HEK293 (cell line): ENCODE results near the genes MRPL38 and RNF157.

DNA sequence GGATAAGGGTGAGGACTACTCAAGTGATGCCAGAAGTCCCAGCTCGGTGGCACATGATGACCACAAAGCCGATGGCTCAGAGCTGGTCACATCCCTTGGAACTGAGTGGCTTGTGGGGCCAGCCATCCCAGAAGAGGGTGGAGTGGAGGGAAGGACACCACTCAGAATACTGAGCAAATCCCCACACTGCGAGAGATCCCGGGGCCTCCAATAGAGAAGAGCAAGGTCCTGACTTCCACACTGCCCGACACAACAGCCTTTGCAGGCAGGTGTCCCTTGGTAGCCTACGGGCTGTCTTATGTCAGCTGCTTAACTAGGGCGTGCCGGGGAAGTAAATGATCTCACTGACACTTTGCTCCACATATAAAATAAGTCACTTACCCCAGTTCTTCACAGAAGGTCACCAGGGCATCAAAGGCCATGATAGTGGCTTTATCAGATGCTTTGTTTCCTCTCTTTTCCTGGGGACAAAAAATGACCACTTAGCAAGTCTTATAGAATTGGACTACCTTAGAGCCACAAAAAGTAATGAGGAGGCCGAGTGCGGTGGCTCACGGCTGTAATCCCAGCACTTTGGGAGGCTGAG is 4.8 kb downstream of the SMIM6 start:
- PRO-cap: no peak
- RRBS, 2 experiments: no CpG with 5 or more reads among the region's 11 CpGs

DNA sequence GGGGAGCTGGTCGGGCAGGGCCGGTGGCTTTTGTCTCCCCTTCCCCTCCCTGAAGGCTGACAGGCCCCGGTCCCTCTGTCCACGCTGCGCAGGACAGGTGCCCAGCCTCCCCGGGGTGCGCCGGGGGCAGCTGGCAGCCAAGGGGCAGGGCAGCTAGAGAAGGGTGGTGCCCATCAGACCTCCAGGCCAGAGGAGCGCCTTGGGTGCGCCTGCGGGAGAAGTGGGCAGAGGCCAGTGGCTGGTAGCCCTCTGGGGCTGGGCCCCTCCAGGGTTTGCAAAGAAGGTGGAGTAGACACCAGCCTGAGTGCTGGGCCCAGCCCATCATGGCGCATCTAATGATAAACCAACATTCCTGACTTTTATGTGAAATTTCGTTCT is 375 bp downstream of the ITGB4 start:
- PRO-cap: no peak
- RRBS, 2 experiments: 55 to 85% methylated on average over 6 of the region's 13 CpGs

DNA sequence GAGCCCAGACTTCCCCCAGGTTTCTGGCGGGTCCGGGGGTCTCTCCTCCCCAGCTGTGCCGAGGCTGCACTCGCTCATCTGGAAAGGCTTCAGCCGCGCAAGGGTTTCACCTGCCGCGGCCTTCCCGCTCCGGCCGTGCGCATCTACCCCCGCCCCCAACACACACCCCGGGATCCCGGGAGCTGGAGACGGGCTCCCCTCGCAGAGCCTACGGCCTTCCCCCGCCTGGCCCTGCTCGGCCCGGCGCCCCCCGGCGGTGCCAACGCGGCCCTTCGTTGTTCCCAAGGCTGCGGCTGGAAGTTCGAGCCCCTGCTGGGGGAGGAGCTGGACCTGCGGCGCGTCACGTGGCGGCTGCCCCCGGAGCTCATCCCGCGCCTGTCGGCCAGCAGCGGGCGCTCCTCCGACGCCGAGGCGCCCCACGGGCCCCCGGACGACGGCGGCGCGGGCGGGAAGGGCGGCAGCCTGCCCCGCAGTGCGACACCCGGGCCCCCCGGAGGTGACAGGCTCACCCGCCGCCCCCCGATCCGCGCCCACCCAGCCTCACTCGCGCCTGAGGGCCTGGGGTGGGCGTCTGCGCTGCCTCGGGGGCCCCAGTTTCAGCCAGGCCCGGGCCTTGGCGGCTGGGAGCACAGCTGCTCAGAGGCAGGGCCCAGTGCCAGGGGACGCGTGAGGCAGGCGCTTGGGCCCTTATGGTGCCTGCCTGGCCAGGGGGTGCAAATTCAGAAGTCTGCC is 11.3 kb downstream of the GALK1 start:
- PRO-cap: unidirectional peak, plus-strand start at position 69 of the sequence; bidirectional peak, plus-strand start at position 429 of the sequence, minus-strand start at position 277 of the sequence
- RRBS, 2 experiments: 91 to 95% methylated on average over 34 of the region's 72 CpGs

DNA sequence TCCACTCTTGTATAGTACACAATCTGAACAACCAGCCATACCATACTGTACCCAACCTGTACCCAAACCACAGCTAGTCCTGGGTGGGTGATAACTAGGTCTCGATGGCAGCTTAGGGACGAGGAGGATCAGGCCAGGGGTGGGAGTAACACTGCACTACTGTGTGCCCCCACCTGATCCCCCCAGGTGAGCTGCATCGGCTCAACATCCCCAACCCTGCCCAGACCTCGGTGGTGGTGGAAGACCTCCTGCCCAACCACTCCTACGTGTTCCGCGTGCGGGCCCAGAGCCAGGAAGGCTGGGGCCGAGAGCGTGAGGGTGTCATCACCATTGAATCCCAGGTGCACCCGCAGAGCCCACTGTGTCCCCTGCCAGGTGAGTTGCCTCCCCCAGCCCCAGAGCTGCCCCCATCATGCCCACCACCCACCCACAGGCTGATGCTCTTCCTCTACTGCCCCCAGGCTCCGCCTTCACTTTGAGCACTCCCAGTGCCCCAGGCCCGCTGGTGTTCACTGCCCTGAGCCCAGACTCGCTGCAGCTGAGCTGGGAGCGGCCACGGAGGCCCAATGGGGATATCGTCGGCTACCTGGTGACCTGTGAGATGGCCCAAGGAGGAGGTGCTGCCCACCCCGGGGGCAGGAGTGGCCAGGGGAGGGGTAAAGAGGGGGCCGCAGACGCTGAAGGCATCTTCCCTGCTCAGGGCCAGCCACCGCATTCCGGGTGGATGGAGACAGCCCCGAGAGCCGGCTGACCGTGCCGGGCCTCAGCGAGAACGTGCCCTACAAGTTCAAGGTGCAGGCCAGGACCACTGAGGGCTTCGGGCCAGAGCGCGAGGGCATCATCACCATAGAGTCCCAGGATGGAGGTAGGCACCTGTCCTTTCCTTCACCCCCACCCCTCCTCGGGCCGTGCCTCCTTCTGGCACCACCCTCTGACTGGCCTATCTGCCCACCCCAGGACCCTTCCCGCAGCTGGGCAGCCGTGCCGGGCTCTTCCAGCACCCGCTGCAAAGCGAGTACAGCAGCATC is 8.4 kb downstream of the GALK1 start:
- PRO-cap: no peak
- RRBS, 2 experiments: 76 to 91% methylated on average over 3 of the region's 39 CpGs

DNA sequence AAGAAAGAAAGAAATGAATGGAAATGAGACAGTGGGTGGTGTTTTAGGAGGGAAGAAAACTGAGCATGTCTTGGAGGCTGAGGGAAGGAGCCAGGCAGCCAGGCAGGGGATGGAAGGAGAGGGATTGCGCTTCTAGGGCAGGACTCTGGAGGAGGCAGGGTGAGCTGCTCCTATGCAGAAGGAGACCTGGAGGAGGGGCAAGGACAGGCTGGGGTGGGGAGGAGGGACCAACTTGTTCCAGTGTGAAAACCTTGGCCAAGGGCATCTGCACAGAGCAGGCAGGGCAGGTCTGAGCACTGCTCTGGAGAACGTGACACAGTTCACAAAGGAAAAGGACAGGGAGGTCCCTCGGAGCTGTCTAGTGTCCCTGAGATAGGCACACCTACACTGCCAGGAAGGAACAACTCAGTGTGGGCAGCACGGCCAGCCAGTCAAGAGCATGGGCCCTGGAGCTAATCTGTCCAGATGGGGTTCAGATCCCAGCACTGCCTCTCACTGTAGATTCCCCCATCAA is 5.5 kb downstream of the GALK1 start:
- PRO-cap: no peak
- RRBS, 2 experiments: no CpG with 5 or more reads among the region's 4 CpGs

DNA sequence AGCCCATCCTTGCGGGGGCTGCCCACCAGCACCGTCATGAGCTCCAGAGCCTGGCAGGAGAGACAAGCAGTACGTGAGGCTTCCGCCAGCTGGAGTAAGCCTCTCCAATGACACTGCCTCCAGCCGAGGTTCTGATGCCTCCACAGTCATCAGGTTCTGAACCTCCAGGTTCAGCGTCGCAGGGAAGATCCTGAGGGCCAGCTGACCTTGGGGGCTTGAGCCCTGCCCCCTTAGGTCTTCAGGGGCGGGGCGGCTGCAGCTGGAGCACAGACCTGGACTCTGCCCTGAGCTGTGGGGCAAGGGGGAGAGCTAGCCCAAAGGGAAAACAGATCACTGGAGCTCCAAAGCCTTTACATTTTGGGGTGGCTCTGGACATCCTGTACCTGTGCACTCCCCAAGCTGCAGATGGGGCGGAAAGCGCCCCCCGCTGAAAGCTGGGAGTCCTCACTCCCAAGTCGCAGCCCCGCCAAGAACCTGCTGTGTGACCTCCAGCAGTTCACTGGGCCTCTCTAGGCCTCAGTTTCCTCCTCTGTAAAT is 887 bp downstream of the GALK1 start:
- PRO-cap: no peak
- RRBS, 2 experiments: no CpG with 5 or more reads among the region's 14 CpGs

GRCh38 chr17:75776750-75777261 is 2.8 kb downstream of the H3-3B start:
- PRO-cap: no peak
- RRBS, 2 experiments: no CpG with 5 or more reads among the region's 11 CpGs

DNA sequence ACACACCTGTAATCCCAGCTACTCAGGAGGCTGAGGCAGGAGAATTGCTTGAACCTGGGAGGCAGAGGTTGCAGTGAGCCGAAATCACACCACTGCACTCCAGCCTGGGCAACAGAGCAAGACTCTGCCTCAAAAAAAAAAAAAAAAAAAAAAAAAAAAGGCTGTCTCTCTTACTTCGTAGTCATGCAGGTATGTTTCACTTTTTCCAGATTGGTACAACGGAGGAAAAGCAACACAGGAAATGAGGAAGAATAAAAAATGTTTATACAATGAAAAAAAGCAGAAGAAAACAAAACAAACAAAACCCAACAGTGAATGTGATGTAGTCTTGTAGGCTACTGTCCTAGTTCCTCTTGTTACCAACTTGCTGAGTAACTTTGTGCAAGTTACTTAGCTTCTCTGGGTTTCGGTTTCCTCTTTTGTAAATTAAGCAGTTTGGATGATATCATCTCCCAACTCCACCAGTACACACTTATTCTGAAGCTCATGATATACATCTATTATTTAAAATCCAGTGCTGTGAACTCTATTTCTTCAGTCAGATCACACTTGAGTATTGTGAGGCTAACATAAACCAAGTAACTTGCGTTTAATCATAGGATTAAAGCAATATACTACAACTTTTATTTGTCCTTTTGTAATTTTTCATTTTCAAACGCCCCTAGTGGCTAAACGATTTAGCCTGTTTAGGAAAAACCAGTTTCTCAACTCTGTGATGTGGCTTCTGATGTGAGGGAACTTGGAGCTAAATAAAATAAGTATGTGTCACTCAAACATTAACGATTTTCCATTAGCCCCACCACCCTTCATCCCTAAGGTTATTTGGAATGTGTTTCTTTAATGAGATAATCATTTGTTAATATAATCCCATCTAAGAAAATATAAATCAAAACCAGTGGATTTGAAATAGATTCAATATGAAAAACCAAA is 1.5 kb upstream of the UNK start:
- PRO-cap: no peak
- RRBS, 2 experiments: no CpG with 5 or more reads among the region's 8 CpGs

DNA sequence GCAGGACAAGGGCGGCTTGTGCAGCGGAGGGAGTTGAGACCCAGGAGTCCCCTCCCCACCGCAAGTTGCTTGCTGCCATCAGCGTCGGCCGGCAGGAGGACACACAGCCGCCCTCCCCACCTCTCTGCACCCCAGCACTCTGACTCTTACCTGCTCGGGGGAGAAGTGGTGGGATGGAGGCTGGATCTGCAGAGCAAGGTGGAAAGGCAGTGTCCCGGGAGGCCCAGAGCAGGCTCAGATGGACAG is 947 bp downstream of the UNC13D start:
- PRO-cap: no peak
- RRBS, 2 experiments: 93 to 94% methylated on average over 1 of the region's 9 CpGs

DNA sequence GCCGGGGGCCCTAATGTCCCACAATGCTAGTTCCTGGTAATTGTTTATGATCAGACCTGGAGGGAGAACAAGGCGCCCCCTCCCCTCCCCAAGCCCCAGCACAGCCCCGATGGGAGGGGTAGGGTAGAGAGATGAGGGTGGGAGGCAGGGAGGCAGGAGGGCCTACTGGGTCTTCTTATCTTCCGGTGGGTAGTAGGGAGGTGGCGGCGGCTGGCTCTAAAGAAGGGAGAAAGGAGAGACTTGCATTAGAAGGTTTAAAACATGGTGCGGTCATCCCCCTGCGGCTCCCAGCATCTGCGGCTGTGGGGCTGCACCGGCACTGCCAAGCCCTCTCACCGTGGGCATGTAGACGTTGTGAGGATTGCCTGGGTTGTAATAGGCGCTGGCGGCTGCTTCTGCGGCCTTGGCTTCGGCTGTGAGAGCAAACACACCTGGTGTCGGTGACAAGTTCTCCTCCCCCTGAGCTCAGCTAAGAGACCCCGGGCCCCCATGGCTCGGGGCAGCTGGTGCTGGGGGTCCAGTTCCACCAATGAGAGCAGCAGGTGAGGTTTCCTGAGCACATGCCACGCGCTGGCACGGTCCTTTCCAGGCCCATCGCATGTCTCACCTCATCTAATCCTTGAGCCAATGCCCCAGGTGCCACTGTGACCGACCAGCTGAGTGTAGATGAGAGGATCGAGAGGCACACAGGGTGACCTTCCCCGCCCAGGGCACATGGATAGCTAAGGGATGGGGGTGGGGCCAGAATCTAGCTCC is 2.5 kb upstream of the UNC13D start:
- PRO-cap: no peak
- RRBS, 2 experiments: 80% methylated on average over 1 of the region's 26 CpGs

- PRO-cap: bidirectional peak, plus-strand start at chr17:75904475, minus-strand start at chr17:75904266; bidirectional peak, plus-strand start at chr17:75904687, minus-strand start at chr17:75904675; bidirectional peak, plus-strand start at chr17:75905035, minus-strand start at chr17:75904897; bidirectional peak, plus-strand start at chr17:75905227, minus-strand start at chr17:75905093
- RRBS, 2 experiments: 1 to 2% methylated on average over 49 of the region's 107 CpGs
Measured at GRCh38 chr17:75904312-75905531, at the start of gene MRPL38. Gene MRPL38, minus strand, starts transcription at chr17:75904884.

GRCh38 chr17:75922988-75923606 is 17.7 kb downstream of the FBF1 start:
- PRO-cap: no peak
- RRBS, 2 experiments: no CpG with 5 or more reads among the region's 12 CpGs

DNA sequence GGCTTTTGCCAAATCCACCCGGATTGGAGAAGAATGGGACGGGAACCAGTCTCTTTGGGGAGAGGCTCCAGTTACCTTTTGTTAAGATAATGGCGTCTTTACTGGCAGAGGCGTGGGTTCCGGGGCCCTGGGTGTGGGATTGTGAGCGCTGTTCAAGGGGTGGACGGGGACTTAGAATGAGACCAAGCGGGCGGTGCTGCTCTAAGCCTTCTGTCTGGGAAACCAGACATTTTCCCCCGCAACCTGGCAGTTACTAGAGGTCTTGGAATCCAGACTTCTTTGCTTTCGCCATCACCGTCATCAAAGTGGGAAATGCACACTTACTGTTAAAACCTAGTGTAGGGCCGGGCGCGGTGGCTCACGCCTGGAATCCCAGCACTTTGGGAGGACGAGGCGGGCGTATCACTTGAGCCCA is 680 bp downstream of the TEN1 start:
- PRO-cap: bidirectional peak, plus-strand start at position 81 of the sequence, minus-strand start at position 178 of the sequence; bidirectional peak, plus-strand start at position 329 of the sequence, minus-strand start at position 314 of the sequence
- RRBS, 2 experiments: 0 to 1% methylated on average over 5 of the region's 19 CpGs

- PRO-cap: no peak
- RRBS, 2 experiments: 23 to 77% methylated on average over 4 to 6 of the region's 18 CpGs
Measured at GRCh38 chr17:76141748-76142398, 828 bp upstream of the FOXJ1 start.

DNA sequence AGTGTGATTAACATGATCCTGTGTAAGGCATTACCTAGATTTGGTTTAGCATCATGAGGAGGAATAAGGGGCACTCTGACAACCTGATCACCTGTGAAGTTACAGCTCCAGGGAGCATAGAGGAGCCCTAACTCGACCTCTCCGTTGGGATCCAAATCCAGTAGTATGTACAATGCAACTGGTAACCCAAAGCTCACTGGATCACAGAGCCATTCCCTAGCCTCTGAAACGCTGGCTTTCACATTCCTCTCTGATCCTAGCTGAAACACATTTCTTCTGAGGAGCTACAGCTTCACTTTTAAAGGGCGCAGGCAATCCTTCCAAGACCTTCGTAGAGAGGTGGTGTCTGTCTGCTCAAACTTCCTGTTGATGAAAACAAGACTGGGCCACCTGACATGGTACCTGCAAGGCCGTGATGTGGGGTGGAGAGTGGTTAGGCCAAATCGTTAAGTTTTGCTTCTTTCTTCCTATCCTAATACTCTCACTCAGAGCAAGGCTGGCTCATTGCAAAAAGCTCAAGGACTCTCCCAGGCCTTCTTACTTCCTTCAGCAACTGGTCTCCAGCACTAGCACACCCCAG is 10.7 kb upstream of the FOXJ1 start:
- PRO-cap: no peak
- RRBS, 2 experiments: no CpG with 5 or more reads among the region's 7 CpGs

GRCh38 chr17:76239770-76240968 is at the start of gene RNF157:
Gene RNF157, minus strand, starts transcription at chr17:76240493.
- PRO-cap: bidirectional peak, plus-strand start at chr17:76240587, minus-strand start at chr17:76240439; bidirectional peak, plus-strand start at chr17:76240900, minus-strand start at chr17:76240824
- RRBS, 2 experiments: 3 to 5% methylated on average over 57 to 69 of the region's 187 CpGs

- PRO-cap: no peak
- RRBS, 2 experiments: no CpG with 5 or more reads among the region's 7 CpGs
Measured at GRCh38 chr17:76247893-76248446, 7.7 kb upstream of the RNF157 start.

DNA sequence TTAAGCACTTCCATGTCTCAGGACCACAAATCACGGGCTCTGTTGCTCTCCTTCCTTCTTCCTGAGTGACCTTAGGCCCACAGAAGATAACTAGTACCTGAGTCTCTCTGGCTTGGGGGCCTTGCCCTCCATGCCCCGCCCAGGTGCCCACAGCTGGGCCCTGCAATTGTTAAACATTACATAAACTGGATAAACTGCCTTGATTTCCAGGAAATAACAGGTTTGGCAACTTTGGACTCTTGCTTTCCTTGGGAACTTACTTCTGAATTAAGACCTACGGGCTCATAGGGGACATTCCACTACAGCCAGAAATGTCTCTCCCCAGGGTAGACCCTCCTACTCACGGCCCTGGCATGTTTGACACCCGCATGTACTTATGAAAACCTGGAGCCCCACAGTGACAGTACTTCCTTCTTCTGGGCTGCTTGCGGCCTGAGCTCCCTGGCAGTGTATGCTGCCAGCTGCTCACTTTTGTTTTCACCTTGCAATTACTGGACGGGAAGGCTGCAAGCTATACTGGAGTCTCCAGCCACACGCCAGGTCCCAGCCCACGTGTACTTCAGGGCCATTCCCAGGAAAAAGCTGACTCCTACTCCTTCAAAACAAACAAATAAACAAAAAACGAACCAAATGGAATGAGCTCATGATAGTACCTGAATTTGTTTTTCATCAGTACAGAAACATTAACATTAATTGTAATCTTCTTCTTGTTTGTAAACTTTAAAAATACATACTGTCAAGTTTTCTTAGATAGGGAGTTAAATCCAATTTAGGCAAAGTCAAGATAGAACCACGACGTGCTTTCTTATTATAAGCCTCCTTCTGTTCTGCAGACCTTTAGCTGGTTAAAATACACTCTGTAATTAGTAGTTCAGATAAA is 2.2 kb upstream of the UBALD2 start:
- PRO-cap: no peak
- RRBS, 2 experiments: no CpG with 5 or more reads among the region's 12 CpGs

- PRO-cap: no peak
- RRBS, 2 experiments: no CpG with 5 or more reads among the region's 6 CpGs
Measured at GRCh38 chr17:76271604-76271816, 6.4 kb downstream of the UBALD2 start.

- PRO-cap: no peak
- RRBS, 2 experiments: no CpG with 5 or more reads among the region's 23 CpGs
Measured at GRCh38 chr17:76275802-76276588, 10.8 kb downstream of the UBALD2 start.